Duodenum (tissue), 1 donor: Measurements from ENCODE around the gene PBLD.

DNA sequence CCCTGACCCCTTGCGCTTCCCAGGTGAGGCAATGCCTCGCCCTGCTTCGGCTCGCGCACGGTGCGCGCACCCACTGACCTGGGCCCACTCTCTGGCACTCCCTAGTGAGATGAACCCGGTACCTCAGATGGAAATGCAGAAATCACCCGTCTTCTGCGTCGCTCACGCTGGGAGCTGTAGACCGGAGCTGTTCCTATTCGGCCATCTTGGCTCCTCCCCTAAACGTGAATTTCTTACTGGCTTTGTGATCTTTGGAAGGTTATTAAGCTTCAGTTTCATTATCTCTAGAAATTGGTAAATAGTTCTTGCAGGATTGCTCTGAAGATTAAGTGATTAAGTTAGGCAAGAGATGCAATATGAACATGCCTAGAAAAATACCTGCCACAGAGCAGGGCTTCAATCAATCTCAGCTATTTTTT, 196.0 kb upstream of the ADO start:
- PRO-cap: no peak

GRCh38 chr10:62760156-62760828, 44.2 kb upstream of the ADO start:
- PRO-cap: no peak

DNA sequence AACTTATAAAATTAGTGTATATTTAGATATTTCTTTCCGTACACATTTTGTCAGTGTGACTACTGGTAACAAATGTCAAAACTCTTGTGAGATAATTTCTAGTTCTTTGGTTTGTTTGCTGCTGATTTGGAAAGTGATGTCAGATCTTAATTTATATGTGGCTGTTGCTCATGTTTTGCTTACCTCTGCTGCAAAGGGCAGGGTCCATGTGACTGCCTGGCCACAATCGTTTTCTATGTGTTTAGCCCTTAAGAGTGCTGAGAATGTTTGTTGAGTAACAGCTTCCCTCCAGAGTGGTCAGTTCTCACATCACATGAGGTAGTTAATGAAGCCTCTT, 4.1 kb downstream of the NRBF2 start:
- PRO-cap: no peak

DNA sequence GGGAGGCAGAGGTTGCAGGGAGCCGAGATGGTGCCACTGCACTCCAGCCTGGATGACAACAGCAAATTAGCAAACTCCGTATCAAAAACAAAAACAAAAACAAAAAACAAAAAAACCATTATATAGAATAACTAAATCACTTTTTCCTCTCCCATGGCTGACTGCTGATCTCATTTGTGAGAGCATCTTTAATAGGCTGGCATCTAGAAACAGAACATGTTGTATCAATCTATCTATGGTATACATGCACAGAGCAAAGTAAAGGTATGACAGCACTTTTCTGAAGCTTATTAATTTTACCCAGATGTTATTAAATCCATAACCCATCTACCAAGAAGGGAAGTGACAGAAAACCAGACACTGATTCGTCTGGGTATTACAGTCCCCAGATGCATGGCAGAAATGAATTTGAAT, 31.7 kb downstream of the NRBF2 start:
- PRO-cap: no peak

- PRO-cap: no peak
Observed at GRCh38 chr10:63214637-63216070, 82.0 kb downstream of the NRBF2 start.

DNA sequence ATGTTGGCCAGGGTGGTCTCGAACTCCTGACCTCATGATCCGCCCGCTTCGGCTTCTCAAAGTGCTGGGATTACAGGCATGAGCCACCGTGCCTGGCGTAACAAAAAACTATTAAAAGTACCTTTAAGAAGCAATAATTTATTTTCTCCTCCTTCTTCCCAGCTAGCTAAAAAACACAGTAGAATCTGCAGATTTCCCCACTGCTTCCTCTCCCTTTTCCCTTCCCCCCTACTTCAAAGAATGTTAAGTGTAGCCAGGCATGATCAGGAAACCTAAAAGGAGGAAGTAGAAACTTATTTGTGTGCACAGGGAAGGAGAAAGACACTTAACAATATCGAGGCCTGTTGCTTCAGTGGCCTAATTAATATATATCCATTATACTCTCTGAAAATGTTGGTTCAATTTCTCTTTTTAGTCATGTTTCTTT, 127.7 kb downstream of the NRBF2 start:
- PRO-cap: no peak

GRCh38 chr10:63597918-63598188, 76.7 kb downstream of the REEP3 start:
- PRO-cap: no peak

- PRO-cap: no peak
Observed at GRCh38 chr10:63702958-63703528, 181.8 kb downstream of the REEP3 start.

GRCh38 chr10:63707097-63707505, 185.9 kb downstream of the REEP3 start:
- PRO-cap: no peak

- PRO-cap: no peak
Observed at GRCh38 chr10:67665494-67665884, 30.5 kb downstream of the CTNNA3 start.

- PRO-cap: no peak
Observed at GRCh38 chr10:67811818-67812450, 26.1 kb downstream of the DNAJC12 start.

GRCh38 chr10:67828711-67829327, 9.2 kb downstream of the DNAJC12 start:
- PRO-cap: no peak

DNA sequence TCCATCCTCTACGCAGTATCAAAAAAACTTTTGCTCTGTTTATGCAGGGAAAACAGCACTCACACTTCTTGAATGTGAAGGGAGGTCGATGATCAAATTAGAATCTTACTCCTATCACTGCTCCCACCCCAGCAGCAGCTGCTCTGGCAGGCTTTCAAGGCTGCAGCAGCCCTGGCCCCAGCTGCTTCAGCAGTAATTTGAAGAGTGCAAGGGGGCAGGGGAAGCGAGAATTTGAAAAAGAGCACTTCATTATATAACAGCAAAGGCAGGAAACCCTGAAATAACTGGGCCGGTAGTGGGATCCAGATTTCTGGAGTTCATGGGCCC, 44.8 kb downstream of the MYPN start:
- PRO-cap: no peak

- PRO-cap: bidirectional peak, plus-strand start at chr10:68332715, minus-strand start at chr10:68332696; bidirectional peak, plus-strand start at chr10:68332767, minus-strand start at chr10:68332772; bidirectional peak, plus-strand start at chr10:68332952, minus-strand start at chr10:68332897
Observed at GRCh38 chr10:68332586-68333632, at the start of gene PBLD. Gene PBLD, minus strand, starts transcription at chr10:68332928.

DNA sequence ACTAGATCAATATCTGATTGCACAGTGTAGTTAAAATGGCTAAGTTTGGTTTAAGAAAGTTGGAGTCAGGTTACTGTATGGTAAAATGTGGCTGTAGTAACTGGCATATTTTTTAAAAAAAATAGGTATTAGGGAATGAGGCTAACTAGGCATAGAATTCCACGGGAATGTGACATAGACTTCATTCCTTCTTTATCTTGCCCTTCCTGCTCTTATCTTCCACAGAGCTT, 58.0 kb downstream of the TET1 start:
- PRO-cap: no peak

- PRO-cap: no peak
Observed at GRCh38 chr10:68989470-68989827, 846 bp downstream of the KIFBP start.

DNA sequence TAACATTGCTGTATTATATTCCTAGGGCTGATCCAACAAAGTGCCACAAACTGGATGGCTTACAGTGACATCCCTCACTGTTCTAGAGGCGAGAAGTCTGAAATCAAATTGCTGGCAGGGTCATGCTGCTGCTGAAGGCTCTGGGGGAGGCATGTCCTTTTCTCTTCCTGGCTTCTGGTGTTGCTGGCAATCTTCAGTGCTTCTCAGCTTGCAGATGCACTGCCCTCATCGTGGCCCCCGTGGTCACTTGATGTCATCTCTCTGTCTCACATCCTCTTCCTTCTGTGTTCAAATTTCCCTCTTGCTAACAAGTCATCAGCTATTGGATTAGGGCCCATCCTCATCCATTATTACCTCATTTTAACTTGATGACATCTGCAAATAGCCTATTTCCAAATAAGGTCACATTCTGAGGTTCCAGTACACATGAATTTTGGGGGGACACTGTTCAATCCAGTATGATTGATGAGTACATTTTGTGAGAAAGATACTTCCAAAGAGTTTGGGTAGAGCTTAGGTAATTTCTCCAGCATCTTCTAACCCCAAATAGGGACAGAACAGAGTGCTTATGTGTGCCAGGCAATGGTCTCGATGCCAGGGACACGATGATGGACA, 36.6 kb upstream of the SRGN start:
- PRO-cap: unidirectional peak, minus-strand start at position 176 of the sequence

- PRO-cap: no peak
Observed at GRCh38 chr10:69056628-69057195, 31.2 kb upstream of the SRGN start.

GRCh38 chr10:69269840-69270126, 48.9 kb upstream of the HK1 start:
- PRO-cap: no peak

- PRO-cap: no peak
Observed at GRCh38 chr10:69344539-69345043, 25.9 kb downstream of the HK1 start.